GM23248 (cell line): ENCODE data around the gene LGR6.

- RAMPAGE, long total RNA, result no peak
Measured at GRCh38 chr1:202085773-202086554, 36.8 kb upstream of the GPR37L1 start.

DNA sequence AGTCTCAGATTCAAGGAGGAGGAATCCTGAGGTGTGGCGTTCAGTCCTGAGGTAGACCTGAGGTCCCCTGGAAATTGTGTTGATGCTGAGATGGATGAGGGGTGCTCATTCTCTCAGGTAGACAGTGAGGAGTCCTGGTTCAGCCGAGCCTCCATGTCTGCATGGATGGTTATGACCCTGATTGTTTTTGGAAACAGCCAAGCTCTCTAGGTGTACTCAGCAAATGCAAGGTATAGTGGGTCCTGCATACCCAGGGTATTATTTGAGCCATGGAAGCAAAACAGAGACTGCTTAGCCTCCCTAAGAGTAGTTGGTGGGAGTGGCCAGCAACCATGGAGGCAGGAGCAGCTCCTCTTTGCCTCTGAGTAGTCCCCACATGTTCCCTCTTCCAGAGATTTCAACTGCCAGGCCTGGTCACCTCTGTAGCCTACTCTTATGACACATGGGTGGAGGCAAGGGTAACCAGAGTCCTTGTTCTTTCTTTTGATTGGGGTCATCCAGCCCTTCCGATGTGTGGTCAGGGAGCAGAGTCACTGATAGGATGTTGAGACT is 3.0 kb upstream of the ARL8A start:
- RAMPAGE, long total RNA, result no peak

DNA sequence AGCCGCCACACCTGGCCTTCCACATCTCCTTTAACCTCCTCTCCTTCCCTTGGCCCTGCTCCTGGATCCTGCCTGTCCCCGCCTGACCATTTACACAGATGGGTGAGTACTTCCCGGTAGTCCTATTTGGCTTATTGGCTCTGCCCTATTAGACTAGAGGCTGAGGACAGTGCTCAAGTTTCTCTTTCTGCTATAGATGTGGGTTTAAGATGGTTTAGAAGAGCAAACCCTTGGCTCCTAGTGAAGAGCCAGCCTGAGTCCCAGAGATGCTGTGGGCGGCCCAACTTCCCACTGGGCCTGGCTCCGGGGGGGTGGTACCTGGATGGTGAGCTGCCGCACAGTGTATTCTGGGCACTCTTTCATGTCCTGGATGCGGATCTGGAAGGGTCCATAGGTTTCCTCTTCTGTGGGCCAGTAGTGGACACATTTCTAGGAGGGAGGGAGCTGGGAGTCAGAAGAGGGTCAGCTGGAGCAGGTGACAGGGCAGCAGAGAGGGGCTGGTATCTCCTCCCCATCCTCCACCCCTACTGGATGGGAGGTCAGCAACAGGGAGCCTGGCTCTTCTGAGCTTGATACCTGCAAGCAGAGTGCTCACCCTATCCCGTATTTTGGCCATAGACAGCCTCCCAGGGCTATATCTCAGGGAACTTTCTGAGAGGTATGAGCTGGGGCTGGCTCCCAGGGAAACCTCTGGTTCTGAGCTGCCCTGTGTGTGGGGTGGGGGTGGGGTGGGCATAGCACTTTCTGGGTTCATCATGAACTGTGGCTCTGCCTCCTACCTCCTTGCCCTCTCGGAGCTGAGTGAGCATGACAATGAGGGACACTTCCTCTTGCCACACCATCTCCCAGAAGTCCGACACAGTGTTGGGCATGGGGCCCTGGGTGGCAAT is 6.8 kb downstream of the PTPN7 start:
- RAMPAGE, long total RNA, result no peak

GRCh38 chr1:202193498-202194265 is at the start of gene LGR6:
Gene LGR6 (plus strand): TSS chr1:202193799.
- RAMPAGE, long total RNA, result no peak

GRCh38 chr1:202200681-202201052 is 7.1 kb downstream of the LGR6 start:
- RAMPAGE, long total RNA, result no peak

- RAMPAGE, long total RNA, result no peak
Measured at GRCh38 chr1:202520141-202521270, 172.0 kb downstream of the PPP1R12B start.

DNA sequence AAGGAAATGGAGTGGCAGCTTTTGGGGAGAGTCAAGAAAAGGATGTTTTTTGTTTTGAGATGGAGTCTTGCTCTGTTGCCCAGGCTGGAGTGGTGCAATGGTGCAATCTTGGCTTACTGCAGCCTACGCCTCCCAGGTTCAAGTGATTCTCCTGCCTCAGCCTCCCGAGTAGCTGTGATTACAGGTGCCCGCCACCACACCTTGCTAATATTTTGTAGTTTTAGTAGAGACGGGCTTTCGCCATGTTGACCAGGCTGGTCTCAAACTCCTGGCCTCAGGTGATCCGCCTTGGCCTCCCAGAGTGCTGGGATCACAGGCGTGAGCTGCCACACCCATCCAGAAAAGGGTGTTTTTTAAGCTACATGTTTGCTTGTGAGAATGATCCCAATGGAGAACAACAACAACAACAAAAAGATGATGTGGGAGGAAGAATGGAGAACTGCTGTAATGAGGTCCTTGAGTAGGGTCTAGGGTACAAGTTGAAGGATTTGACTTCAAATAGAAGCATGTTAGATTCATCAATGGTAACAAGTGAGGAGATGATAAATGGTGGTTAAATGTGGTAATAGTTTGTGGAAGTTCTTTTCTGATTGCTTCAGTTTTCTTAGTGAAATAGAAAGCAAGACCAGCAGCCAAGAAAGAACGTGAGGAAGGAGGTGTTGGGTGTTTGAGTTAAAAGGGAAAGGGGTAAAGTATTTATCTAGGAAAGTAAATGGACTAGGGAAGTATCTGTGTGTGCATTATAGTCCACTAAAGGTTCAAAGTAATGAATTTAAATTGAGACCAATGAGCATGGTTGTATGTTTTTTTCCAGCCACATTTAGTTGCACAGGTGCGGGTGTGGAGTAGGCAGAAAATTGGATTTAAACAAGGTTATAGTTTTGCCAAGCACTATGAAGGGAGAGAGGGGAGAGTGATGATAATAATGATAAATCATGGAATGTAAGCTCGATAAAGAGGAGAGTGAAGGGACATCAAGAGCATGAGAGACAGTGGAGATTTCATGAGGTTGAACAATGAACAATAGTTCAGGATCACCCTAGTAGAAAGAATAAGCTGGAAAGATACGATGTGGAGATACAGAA is 177.5 kb downstream of the PPP1R12B start:
- RAMPAGE, long total RNA, result no peak

DNA sequence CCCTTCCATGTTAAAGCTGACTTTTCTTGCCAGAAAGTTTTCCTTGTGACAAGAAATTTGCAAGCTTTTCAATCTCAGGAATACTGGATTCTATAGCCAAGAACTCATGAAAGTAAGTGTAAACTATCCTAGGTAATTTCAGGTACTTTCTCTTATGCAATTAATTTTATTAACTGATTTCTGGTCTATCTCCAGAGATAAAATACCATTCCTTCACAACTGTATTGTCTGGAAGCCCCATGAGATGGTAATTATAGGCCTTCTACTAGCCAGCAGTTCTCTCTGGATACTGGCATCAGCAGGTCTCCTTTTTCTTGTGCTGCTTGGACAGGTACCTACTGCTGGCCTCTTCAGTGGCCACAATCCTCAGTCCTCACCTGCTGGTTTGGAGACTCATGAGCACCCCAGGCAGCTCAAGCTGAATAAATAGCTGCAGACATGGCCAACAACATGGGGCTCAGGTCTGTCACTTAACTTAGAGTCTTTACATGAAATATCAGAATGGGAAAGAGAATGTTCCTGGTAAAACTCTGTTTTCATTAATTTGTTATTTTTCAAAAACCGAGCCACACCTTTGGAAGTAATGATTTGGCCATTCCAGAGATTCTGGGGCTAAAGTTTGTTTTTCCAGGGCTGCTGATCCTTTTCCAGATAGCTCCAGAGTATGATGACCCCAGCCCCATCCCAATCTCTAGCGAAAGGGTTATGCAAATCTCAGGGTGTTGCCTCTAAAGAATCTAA is 126.7 kb downstream of the SYT2 start:
- RAMPAGE, long total RNA, result no peak

- RAMPAGE, long total RNA, result no peak
Measured at GRCh38 chr1:202588993-202590134, 120.9 kb downstream of the SYT2 start.

GRCh38 chr1:202592924-202593383 is 117.3 kb downstream of the SYT2 start:
- RAMPAGE, long total RNA, result no peak

GRCh38 chr1:202709426-202709878 is 802 bp downstream of the SYT2 start:
- RAMPAGE, long total RNA, result no peak

DNA sequence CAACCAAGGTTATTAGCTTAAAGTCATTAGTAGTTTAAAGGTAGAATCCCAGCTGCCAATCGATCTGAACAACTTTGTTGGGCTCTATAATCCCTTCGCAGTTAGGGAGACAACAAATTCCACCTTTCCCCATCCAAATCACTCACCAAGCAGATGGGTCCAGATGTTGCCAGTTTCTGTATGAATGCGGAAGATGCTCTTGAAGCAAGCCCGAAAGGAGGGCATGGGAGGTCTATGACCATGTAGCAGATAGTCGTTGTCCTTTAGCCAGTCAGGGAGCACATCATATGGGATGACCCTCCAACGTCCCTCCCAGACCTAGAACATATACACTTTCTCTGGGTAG is 11.8 kb downstream of the ADIPOR1 start:
- RAMPAGE, long total RNA, result no peak

DNA sequence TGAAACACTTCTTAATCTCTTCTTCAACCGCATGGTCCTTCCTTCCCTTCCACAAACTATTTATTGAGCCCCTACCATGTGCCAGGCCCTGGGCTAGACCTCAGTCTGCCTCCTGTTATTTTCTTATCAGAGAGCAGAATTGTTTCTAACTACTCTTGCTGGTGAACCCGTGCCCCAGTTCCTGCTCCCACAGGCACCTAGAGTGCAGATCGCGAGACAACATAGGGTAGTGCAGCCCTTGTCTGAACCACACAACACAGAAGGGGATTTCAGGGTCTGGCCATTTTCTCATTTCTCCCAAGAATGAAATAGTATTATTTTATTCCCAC is 533 bp upstream of the ADIPOR1 start:
- RAMPAGE, long total RNA, result no peak

DNA sequence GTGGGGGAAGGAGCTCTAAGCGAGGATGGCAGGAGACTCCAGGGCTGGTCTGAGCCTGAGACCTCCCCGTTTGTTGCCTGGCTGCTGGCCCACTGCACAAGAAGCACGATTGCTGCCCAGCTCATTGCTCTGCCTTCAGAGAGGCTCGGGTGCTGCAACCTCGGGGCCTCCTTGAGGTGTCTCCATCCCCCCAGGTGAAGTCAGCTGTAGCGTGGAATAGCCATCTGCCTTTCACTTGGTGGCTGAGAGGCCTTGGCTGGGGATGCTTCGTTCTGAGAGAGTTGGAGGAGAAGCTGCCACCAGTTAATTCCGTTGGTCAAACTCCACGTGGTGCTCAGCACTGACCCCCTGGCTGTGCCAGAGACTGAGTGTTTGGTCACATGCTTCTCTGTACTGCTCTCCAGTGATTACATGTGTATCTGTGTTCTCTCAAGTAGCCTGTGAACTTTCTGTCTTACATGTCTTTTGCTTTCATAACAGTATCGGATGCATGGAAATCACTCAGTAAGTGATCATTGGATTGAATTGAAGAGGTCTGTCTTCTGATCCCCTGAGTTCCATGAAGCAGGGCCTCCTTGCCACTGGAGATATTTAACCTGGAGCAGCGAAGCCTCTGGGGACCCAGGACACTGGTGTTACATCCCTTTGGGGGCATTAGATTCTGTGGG is 2.9 kb downstream of the PPFIA4 start:
- RAMPAGE, long total RNA, result no peak

DNA sequence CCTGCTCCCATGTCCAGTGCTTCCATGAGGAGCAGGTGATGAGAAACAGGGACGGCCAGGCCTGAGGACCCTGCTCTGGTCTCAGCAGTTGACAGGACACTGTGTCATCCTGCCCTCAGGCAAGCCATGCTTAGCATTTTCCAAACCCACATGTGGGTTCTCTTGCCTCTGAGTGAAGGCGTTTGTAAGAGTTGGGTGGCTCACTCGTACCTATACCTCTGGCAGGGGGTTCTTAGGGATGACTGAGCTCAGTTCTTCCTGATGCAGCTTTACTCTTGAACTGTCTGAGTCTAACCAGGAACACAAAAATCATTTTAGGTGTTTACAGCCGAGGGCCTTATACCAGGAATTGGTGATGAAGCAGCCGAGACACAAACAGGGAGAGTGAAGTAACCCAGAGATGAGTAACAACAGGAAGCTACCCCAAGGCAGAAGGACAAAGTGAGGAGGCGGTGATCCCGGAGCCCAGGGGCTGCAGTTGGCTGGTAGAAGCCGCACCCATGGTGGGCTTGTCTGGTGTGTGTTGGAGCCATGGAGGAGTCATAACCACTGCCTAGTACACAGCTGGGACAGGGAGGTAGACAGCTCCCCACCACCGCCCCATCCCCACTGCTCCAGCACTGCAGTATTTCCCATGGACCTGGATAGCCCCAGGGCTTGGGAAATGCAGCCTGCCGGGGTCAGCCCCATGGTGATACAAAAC is 21.4 kb downstream of the MYBPH start:
- RAMPAGE, long total RNA, result no peak

GRCh38 chr1:203276957-203277381 is 28.4 kb upstream of the BTG2 start:
- RAMPAGE, long total RNA, result no peak

DNA sequence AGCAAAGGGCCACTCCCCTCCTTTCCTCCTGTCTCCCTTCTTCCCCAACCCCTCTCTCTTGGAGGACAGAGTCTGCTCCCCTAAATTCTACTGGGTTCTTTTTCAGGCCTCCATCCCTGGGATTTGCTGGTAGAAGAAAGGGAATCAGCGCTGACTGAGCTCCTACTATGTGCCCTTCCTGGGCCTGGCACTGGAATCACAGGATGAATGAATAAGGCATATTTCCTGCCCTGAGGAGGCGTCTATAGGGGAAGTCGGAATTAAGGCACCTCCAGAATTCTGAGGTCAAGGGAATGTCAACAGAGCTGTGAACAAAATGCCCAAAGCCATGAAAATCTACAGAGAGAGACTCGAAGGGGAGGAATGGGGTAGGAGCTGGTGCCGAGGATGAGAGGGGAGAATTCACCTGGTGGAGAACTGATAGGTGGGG is 17.4 kb upstream of the BTG2 start:
- RAMPAGE, long total RNA, result no peak

DNA sequence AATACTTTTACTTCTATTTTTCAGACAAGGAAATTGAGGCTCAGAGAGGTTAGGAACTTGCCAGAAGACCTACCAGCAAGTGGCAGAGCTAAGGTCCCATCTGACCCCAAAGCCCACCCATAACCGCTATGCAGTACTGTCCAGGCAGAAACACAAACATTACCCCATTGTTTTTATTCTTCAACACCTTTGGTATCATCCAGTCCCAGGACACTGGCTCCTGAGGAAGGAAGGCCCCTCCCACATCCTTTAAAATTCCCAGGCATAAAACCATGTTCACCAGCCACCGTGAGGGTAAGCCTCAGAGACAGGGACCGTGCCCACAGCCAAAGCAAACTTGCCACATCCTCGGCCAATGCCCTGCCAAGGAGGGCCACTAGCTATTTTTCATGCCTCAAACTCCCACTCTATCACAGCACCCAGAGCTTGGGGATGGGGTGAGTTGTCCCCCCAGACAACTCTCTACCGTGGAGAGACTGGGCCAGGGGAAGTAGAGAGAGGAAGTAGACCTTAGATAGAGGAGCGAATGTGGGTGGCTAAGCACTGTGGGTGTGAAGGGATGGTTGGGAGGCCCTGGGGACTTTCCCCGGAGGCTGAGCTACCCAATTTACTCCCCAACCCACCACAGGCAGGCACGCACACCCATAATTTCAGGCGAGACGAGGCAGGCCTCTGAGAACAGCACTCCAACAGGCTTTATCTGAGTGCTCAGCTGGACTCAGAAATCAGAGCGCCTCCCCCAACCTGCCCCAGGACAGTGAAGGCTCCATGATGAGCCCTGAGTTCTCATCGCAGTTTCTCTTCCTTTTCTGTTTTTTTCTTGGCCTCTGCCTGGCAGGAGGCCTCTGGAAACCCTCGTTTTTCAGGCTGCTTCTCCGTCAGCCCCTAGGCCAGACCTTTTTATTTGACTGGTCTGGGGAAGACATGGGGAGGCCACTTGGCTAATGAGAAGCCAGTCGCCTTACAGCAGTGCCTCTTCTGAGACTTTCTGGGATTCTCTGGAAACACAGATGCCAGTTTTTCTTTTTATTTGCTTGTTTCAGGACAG is 15.9 kb upstream of the BTG2 start:
- RAMPAGE, long total RNA, result no peak

GRCh38 chr1:203344039-203344752 is 6.7 kb downstream of the FMOD start:
- RAMPAGE, long total RNA, result no peak

DNA sequence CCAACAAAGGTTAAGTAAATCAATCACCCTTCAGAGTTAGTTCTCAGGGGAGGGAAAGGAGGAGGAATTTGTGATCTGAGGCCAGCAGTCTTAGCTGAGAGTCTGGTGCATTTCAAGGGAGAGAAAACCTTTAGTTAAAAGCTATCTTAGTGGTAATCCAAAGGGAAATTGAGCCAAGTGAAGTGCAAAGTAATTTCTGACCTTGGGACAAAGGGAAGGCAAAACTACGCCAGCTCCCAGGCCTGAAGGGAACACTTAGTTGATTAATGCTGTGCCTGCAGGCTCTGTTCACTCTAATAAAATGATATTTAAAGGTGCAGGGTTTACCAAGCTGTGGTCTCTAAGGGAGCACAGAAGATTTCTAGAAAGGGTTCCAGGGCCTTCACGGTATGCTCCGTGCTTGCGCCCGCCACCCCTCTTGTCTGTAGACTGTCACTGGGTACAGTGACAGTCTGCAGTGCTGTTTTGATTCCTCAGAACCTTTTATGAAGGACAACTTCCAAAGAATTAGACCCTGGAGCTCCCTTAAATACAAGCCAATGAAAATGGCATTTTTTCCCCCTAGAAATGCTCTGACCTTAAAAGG is 23.2 kb upstream of the FMOD start:
- RAMPAGE, long total RNA, result no peak